Breast epithelium (tissue), 2 donors: ENCODE results near the genes TOMM20, ARID4B and FMN2.

GRCh38 chr1:234976013-234977188, 152.2 kb downstream of the TOMM20 start:
- PRO-cap = no peak
- RAMPAGE, long total RNA, 2 experiments = no peak in any of the 2 experiments

DNA sequence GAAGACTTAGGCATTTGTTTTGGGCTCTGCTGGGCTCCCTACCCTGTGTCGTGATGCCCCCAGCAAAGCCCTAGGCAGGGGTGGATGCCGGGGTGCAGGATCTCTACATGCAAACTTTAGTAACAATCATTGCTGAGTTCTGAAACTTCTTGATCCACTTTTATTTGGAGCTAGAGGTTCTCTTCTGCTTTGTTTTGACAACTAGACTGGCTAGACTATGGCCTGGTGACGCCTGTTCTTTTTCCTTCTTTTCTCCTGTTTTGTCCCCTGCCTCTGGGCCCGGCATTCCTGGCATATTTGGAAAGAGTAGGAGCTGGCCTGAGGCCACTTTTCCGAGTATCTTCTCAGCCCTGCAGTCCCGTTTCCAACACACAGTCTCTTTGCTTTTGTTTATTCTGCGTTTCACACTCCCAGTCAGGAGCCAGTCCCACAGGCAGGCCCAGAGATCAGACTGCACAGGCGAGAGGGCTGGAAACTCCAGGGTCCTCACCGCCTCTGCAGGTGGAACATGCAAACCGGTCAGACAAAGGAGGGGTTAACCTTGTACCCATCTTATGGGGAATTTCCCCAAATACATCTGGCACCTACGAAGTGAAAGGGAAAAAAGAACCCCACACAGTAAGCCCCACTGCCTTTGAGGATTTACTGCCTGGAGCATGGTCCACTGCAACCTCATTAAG, 141.2 kb downstream of the TOMM20 start:
- PRO-cap = unidirectional peak, plus-strand start at position 424 of the sequence
- RAMPAGE, long total RNA, 2 experiments = no peak in any of the 2 experiments

DNA sequence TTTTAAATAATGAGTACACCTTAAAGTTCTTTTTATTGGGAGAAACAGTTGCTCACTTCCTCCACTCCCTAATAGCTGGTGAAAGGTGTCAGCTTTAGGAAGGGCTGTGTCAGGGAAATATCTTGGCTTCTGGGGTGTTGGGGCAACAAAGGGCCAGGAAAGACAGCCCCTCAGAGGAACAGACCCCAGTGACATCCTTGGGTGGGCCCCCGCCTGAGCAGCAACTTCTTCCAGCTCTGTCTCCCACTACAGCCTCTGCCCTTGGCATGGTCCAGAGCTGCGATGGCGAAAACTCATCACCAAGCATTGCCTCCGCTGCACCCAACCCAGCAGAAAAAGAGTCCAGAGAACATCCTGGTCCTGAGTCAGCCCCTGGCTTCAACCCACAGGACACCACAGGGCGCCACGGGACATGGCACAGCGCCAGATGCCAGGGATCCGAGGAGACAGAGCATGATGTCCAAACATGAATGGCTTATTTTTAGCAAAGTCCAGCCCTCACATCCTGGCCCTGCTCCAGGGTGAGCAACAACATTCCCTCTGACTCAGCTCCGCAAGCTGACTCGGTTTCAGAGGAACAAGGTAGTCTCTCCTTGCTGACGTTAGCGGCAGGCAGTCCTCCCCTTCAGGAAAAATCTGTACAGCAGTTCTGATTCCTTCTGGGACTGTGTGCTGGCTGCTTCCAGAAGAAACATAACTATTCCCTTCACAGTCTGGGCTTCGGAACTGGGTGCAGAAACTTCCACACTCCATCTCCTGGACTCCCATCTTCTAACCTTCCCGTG, 131.5 kb downstream of the TOMM20 start:
- PRO-cap = no peak
- RAMPAGE, long total RNA, 2 experiments = no peak in any of the 2 experiments

- PRO-cap = no peak
- RAMPAGE, long total RNA, 2 experiments = no peak in any of the 2 experiments
Measured at GRCh38 chr1:235034760-235035317, 93.8 kb downstream of the TOMM20 start.

GRCh38 chr1:235075547-235075904, 53.1 kb downstream of the TOMM20 start:
- PRO-cap = bidirectional peak, plus-strand start at chr1:235075651, minus-strand start at chr1:235075432
- RAMPAGE, long total RNA, 2 experiments = no peak in any of the 2 experiments

- PRO-cap = bidirectional peak, plus-strand start at chr1:235129078, minus-strand start at chr1:235128837
- RAMPAGE, long total RNA, 2 experiments = start-site peak on the minus strand in 2 of 2 experiments, at chr1:235128808-235128836 at its widest, 55 to 115 reads per replicate
Measured at GRCh38 chr1:235128410-235129345, at the start of gene TOMM20. Gene TOMM20, minus strand, starts transcription at chr1:235128837.

DNA sequence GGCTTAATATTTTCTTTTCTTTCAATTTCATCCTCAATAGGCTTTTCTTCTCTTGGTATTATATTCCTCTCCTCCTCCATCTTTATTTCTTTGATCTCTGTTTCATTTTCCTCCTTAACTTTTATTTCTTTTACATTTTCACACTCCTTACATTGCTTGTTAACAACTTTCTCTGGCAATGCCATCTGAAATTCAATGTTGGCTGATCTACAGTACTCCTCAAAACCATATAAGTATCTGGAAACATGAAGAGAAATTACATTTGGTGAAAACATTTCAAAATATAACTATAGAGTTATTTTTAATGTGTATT, 59.2 kb upstream of the RBM34 start:
- PRO-cap = no peak
- RAMPAGE, long total RNA, 2 experiments = no peak in any of the 2 experiments

DNA sequence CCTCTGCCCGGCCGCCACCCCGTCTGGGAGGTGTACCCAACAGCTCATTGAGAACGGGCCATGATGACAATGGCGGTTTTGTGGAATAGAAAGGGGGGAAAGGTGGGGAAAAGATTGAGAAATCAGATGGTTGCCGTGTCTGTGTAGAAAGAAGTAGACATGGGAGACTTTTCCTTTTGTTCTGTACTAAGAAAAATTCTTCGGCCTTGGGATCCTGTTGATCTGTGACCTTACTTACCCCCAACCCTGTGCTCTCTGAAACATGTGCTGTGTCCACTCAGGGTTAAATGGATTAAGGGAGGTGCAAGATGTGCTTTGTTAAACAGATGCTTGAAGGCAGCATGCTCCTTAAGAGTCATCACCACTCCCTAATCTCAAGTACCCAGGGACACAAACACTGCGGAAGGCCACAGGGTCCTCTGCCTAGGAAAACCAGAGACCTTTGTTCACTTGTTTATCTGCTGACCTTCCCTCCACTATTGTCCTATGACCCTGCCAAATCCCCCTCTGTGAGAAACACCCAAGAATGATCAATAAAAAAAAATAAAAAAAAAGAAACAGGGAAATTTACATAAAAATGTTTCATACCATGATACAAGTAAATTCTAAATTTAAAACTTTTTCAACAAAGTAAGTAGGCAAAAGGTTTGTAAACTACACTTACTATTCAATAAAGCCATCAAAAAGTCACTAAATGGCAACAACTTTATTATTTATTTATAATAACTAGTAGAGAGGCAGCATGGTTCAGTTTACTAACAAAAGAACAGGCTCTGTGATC, 18.1 kb downstream of the ARID4B start:
- PRO-cap = no peak
- RAMPAGE, long total RNA, 2 experiments = no peak in any of the 2 experiments

DNA sequence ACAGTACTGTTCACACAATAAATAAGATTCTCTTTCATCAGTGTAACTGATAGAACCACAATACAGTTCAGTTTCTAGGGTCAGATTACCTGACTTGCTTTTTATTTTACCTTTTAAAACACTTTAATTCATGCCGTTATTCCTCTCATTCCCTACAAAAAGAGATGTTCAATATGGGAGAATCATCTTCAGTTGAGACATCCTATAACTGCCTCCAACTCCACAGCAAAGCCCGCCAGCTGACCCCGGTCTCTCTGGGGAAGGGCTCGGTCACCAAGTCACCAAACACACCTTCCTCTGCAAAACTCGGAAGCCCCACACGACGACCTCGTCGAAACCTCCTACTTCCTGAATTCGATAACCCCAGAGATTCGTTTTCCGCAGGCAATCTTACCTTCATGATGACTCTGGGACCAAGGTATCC, 1.4 kb downstream of the ARID4B start:
- PRO-cap = no peak
- RAMPAGE, long total RNA, 2 experiments = no peak in any of the 2 experiments

DNA sequence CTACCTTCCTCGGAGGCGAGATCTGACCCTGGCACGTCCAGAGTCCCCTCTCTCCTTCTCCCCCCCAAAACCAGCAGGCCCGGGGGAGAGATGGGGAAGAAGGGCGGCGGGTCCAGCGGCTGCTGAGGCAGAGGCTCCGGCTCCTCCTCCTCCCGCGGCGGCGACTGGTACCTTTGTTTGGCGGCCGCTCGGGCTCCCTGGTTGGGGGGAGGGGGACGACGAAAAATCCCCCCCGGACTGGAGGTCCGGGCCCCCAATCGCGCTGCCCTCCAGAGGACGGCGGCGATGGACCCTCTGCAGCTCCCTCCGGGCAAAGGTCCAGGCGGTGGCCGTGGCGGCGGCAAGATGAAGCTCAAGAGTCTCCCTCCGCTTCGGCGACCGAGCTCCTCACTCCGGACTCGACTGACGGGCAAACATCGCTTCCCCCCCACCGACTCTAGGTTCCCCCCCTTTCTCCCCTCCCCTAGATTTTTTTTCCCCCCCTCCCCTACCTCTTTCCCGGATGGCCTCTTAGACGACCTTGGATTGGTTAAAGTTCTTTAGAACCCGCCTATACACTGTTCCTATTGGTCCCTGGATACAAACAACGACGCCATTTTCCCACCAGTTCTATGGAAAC, at the start of gene ARID4B:
TSS of gene ARID4B (minus strand) at position 415 of the 619 bp plus-strand sequence.
- PRO-cap = unidirectional peak, minus-strand start at position 162 of the sequence; unidirectional peak, minus-strand start at position 404 of the sequence
- RAMPAGE, long total RNA, 2 experiments = start-site peak on the minus strand in 1 of 2 experiments, centred at position 392 of the sequence, 24 reads per replicate

DNA sequence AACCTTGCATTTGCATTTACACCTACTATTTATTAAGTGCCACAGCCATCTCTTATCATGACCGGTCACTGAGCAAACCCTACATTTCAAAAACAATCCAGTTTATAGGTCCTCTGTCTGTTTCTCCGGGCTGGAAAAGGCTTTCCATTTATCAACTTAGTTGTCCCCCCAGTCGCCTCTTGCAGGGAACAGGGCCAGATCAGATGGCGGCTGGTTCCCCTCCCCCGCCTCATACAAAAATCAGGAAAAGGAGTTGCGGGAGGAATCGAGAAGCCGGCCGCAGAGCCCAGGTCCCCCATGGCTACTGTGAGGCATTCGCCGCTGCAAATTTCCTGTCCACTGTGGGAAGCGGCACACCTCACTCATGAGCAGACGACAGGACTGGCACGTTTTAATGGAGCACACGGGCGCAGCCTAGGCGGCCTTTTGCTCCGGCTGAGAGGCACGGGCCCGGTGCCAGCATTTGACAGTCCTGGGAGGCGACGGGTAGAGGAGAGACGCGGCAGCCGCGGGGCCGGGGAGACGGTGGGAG, 1.2 kb downstream of the GNG4 start:
- PRO-cap = no peak
- RAMPAGE, long total RNA, 2 experiments = no peak in any of the 2 experiments

DNA sequence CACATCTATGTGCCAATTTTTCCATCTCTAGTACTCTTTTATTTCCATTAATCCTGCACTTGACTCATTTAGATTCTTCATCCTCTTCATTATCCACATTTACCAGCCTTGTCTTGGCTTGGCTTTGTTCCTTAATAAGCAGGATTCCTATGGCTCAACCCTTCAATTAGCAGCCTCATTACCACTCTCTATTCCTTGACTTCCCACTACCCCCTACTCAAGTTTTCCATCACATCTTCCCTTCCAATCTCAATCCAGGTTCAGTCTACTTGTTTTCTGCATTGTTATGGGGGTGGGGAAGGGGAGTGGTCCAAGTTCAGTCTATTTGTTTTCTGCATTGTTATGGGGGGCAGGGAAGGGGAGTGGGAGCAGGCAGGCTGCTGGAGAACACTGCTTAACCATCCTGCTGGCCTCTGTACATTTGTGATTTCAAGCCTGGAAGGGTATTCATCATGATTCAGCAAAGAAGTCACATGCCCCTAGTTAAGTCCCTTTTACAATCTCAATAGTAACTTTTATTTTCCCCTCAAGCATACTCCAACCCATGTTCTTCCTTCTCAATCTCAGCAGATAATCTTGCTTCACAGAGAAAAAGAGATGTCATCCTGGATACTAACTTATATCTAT, 8.1 kb downstream of the LYST start:
- PRO-cap = no peak
- RAMPAGE, long total RNA, 2 experiments = no peak in any of the 2 experiments

- PRO-cap = no peak
- RAMPAGE, long total RNA, 2 experiments = no peak in any of the 2 experiments
Measured at GRCh38 chr1:235938535-235939266, 72.0 kb upstream of the LYST start.

DNA sequence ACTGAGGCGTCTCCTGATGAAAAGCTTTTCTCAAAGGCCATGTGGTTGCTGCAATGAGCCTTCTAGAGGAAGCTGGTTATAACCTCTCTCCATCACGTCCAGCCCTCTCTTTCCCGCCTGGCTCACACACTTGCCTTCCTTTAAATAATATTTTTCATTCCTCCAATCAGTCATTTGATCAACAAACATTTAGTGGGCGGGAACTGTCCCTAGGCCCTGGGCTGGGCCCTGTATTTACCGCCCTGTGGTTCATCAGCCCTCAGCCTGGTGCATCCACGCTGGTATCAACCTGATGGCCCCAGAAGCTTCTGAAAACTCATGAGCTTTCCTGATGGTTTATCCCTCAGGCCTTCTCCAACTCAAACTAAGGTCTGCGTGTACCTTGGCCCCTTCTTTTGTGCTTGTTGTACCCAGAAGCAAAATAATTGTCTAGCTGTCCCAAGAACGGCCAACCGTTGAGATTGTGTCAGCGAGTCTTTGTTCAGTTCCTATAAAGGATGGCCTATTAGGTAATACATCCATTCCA, 75.4 kb upstream of the LYST start:
- PRO-cap = no peak
- RAMPAGE, long total RNA, 2 experiments = no peak in any of the 2 experiments

GRCh38 chr1:236058908-236059611, 5.8 kb downstream of the NID1 start:
- PRO-cap = no peak
- RAMPAGE, long total RNA, 2 experiments = no peak in any of the 2 experiments

DNA sequence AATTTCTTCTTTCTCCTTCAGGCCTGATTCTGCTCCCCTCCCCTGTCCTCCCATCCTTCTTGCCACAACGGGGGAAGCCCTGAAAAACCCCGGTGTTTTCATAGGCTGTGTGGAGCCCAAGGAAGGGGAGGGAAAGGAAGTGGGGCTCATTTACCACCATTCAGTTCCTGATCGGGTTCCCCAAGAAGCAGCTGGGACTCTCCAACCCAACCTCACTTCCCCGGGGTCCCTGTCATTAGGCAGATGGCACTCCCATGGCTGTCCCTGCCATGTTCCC, 17.8 kb downstream of the GPR137B start:
- PRO-cap = no peak
- RAMPAGE, long total RNA, 2 experiments = no peak in any of the 2 experiments

GRCh38 chr1:237864431-237864867, 26.3 kb downstream of the ZP4 start:
- PRO-cap = no peak
- RAMPAGE, long total RNA, 2 experiments = no peak in any of the 2 experiments

DNA sequence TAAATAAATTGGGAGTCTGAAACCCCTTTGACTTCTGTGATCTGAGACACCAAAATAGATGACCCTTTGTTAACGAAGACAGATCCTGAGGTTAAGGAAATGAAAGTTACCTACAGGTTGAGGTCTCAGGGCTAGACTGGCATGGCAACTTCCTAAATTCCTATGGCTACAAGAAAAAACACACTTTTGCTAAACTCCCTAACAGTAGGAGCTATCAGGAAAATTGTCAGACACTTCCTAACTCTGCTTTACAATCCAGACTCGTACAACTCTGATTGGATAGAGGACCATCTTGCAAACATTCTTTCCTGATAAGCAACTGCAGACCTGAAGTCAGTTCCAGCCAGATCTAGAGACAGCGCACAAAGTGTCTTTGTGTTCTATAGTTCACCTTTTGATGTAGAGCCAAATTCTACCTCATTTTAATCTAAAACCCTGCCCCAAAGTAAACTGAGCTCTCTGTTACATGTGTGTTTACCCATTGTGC, 22.0 kb downstream of the ZP4 start:
- PRO-cap = no peak
- RAMPAGE, long total RNA, 2 experiments = no peak in any of the 2 experiments

- PRO-cap = no peak
- RAMPAGE, long total RNA, 2 experiments = no peak in any of the 2 experiments
Measured at GRCh38 chr1:238354528-238354945, 463.8 kb upstream of the ZP4 start.

DNA sequence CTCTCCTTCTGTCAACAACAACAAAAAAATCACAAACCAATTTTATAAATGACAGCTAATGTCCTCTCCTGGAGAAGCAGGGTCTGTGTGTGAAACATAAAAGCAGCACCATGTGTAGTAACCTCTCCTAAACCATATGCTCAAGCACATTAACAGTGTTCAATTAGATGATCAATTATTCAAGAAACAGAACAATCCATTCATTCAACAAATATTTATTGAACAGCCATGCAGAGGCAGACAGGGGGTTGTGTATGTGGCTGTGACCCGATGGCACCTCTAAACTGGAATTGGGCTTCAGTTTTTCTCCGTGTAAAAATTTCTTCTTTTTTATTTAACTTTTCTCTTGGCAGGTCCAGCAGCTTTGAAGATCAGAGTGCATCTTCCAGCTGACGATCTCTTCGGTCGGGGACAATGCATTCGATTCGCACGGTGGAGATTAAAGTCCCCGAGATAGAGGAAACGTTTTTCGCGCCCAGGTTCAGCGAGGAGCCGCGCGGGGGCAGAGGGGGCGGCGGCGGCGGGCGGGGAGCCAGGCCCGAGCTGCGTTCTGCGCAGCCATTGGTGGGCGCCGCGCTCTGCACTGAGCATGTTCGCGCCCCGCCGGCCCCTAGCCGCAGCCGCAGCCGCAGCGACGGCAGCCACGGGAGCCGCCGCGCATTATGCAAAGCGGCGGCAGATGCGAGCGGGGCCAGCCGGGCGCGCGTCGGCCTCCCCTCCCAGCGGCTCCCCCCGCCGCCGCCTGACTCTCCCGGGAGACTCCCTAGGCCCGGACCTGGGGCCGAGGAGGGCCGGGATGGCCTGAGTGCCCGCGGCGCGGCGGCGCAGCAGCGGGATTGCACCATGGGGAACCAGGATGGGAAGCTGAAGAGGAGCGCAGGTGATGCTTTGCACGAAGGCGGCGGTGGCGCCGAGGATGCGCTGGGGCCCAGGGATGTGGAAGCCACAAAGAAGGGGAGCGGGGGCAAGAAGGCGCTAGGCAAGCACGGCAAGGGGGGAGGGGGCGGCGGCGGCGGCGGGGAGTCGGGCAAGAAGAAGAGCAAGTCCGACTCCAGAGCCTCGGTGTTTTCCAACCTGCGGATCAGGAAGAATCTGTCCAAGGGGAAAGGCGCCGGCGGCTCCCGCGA, at the start of gene FMN2:
TSS of gene FMN2 (plus strand) at position 617 of the 1,127 bp plus-strand sequence.
- PRO-cap = unidirectional peak, plus-strand start at position 667 of the sequence
- RAMPAGE, long total RNA, 2 experiments = no peak in any of the 2 experiments